Measurements from ENCODE around the genes SLC34A2 and ARAP2.

DNA sequence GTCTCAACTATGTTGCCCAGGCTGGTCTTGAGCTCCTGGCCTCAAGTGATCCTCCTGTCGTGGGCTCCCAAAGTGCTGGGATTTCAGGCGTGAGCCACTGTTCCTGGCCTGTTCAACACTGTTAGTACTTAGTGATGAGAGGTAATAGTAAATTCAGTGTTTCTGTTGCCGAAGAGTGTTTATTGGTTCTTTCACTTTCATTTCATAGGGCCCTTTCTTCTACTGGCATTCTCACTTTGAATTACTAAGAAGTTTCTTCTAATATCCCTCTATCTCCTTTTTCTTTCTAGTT is 18.9 kb downstream of the ZCCHC4 start:
- PRO-cap, result no peak

GRCh38 chr4:25373145-25373490 is 3.9 kb upstream of the ANAPC4 start:
- PRO-cap, result no peak

DNA sequence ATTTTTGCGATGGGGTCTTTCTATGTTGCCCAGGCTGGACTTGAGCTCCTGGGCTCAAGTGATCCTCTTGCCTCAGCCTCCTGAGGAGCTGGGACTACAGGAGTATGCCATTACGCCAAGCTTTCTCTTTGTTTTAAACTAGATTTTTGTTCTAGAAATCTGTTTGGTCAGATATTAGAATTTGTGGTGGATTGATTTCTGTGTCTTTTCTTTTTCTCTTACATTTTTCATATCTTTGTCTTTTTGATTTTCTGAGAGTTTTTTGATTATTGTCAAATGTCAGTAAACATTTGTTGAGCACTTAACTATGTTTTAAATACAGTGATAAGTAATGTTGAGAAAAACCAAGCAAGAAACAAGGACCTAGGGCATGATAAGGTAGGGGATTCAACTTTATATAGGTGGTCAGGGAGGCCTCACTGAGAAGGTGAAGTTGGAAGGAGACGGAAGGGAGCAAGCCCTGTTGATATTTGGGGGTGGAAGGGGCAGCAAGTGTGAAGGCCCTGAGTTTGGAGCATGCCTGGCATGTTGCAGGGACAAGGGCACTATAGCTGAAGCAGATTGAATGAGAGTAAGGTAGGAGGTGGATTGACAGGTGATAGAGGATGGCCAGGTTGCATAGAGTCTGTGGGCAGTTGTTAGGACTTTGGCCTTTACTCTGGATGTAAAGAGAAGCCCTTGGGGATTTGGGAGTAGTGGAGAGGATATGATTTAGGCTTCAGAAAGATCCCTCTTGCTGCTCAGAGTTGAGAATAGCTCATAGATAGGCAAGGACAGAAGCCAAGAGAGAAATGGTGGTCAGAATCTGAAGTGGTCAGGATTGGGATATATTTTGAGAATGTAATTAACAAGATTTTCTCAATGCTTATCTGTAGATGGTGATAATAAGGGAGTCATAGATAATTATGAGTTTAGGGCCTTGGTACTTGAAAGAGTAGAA is 21.2 kb downstream of the ANAPC4 start:
- PRO-cap, result no peak

DNA sequence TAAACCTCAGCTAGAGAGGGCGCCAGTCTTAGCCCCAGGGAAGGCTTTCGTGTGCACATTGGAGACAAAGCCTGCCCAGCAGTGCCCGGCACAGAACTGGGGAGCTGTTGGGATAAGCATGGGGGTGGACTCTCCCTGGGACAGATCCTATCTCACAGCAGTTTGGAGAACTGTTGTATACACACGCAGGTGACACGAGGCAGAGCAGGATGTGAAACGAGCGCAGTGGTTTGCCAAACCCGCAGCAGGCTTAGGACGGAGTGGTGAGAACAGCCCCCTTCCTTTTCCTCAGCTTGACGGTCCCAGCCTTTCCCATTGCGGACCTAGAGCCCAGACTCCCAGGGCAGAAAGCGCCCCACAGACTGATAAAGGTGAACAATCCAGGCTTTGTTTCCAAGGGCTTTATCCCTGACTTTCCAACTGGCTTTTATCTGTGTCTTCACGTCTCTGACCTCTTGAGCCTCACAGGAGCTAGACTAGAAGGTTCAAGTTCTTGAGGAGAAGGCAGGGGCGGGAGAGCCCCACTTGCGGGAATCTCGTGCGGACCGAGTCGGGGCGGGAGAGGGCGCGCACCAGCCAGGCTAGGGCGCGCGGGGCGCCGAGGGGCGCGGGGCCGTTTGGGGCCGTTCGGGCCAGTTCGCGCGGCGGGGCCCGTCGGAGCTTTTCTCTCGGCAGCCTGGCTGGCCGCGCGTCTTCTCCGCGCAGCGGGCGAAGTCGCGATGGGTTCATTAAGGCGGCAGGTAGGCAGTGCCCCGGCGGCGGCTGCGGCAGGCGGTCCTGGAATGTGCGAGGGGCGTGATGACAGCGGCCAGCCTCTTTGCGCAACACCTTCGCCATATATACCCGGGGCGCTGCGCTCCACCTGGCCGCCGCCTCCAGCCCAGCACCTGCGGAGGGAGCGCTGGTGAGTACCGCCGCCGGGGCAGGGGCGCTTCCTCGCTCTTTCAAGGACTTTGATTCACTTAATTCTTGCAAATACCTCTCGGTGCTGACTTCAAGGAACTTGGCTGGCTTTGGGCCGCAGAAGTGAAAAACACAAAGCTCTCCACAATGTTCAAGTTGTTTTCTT is at the start of gene SLC34A2:
SLC34A2 (plus strand) TSS at position 865 of the 1,069 bp plus-strand sequence.
- PRO-cap, result no peak

- PRO-cap, result no peak
Measured at GRCh38 chr4:25682062-25682450, 26.4 kb downstream of the SLC34A2 start.

GRCh38 chr4:25859535-25860126 is 3.2 kb downstream of the SEL1L3 start:
- PRO-cap, result no peak

GRCh38 chr4:25861644-25861904 is 1.2 kb downstream of the SEL1L3 start:
- PRO-cap, result no peak

- PRO-cap, result no peak
Measured at GRCh38 chr4:26051114-26051385, 137.0 kb downstream of the SMIM20 start.

GRCh38 chr4:26321180-26321947 is 550 bp downstream of the RBPJ start:
- PRO-cap, result no peak

- PRO-cap, result no peak
Measured at GRCh38 chr4:26804840-26805187, 55.8 kb upstream of the STIM2 start.

DNA sequence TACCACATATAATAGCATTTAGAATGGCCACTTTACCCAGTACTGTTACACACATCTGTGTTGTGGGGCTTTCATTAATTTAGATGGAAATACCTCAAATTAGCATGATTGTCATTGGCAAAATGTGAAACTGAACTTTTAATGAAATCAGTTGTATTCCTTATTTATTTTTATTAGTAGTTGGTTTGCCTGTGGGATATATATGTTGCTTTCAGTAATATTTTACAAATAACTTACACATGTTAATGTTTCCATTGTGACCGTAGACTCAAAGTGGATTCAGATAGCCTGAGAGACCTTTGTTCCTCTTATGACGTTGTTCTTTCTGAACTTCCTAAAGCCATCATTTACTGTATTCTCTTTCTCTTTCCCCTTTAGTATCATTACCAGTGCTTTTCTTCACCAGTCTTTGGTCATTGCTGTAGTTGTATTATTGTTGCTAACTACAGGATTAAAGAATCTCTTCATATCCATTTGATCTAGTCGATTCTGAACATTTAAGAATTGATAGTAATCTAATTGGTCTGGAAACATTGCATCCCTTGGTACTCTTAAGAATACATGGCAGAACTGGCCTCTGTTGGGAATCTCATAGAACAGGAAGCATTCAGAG is 4.2 kb downstream of the STIM2 start:
- PRO-cap, result no peak

GRCh38 chr4:26886960-26887503 is 26.4 kb downstream of the STIM2 start:
- PRO-cap, result no peak

DNA sequence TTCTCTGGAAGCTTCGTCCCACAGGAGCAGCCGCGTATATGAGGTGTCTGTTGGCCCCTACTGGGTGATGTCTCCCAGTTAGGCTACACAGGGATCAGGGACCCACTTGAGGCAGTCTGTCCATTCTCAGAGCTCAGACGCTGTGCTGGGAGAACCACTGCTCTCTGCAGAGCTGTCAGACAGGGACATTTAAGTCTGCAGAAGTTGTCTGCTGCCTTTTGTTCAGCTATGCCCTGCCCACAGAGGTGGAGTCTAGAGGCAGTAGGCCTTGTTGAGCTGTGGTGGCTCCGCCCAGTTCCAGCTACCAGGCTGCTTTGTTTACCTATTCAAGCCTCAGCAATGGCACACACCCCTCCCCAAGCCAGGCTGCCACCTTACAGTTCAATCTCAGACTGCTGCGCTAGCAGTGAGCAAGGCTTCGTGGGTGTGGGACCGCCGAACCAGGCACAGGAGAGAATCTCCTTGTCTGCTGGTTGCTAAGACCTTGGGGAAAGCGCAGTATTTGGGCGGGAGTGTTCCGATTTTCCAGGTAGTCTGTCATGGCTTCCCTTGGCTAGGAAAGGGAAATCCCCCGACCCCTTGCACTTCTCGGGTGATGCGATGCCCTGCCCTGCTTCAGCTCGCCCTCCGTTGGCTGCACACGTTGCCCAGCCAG is 115.1 kb downstream of the STIM2 start:
- PRO-cap, result no peak

DNA sequence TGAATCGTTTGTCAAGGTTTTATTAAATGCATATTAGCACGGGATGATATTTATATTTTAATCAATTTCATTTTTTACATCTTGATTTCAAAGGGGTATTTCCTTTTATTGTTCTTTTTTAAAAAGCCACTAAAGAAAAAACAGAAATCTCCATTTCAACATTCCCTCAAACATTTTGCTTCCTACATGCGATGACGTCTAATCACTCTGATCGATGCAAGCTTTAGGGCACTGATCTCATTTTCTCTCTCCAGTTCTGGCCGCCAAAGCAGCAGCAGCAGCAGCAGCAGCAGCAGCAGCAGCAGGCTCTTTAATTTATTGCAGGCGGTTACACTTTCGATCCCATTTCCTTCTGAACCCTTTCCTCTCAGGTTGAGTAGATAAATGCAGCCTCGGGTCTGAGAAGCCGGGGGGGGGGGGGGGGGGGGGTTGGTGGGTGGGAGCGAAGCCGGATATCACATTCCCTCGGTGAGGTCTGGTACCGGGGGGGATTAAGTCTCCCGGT is 3.5 kb upstream of the PCDH7 start:
- PRO-cap, result no peak

GRCh38 chr4:30719299-30720293 is 573 bp upstream of the PCDH7 start:
- PRO-cap, result no peak

GRCh38 chr4:31248794-31248993 is 528.5 kb downstream of the PCDH7 start:
- PRO-cap, result no peak

DNA sequence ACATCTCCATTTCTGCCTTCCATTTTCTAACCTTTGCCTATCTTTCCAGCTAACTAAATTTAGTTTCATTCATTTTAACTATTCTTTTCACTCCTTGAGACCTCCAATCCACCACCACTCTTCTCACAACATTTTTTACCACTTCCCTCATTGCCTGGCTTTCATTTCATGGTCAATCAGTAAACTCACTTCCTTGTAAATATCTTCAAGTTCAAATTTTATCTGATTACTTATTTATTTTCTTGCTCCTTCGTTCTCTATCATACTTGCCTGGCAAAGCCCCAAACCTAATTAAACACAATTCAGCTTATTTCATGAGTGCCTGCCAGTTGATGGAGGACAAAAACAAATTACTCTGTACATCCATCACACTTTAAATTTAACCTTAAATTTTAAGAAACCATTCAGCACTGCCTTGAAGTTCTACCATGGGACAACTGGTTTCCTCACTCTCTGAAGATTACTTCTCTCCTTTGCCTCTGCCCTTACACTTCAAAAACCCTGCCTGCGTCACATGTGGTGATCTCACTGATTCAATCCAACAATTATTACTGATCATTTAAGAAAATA is 168.8 kb downstream of the ARAP2 start:
- PRO-cap, result no peak

DNA sequence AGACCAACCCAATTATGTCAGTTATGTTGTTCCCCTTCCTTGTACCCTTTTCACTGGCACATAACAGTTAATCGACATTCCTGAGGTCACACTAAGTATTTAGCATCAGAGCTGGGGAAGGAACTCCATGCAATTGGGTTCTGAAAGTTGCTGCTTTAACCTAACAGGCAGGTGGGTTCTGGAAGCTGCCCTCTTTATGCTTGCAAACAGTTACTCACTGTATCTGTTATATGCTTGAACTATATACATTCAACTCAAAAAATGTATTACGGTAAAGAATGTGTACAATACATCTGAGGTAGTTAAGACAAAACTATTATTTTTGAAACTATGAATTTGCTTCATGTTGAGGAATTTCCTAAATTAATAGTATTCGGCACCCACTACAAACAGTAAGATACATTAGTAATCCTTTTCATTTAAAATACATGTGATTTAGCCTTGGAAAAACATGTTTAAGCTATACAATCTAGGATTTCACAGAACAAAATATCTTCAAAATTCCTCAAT is 90.4 kb downstream of the ARAP2 start:
- PRO-cap, result no peak

DNA sequence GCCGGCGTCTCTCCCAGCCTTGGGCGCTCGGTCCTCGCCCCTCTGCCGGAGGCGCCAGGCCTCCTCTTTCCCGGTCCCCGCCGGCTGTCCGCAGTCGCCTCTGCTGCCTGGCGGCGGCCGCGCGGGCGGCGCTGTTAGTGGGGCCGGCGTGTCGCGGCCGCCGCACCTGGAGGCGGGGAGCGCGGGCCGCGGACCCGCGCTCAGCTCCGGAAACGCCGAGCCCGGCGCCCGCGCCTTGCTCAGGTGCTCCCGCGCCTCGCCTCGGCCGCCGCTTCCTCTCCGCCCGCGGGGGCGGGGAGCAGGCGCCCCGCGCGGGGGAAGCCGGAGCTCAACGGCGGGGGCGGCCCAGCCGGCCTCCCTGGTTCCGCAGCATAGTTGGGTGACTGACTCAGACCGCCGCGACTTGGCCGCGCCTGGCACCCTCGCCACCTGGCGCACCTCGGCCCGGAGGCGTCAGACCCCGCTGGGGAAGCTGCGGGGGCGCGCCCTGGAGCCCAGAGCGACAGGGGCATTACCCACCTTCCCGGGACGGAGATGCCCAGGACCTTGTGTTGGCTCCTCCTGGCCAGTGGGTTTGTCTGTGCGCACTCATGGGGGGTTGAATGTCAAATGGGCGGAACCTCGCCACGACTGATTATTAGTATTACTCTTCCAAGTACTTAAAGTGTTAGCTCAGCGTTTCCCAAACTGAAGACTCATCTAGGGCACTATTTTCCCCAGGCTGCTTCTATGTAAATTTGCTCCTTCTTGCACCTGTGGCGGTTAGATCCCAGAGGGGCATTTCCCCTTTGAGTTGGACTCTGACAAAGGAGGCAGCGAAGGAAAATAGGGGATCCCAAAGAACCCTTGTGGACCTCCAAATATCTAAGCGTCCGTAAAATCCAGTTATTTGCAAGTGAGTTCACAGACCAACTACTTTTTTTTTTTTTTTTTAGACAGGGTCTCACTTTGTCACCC is at the start of gene ARAP2:
ARAP2 (minus strand) TSS at position 278 of the 957 bp plus-strand sequence.
- PRO-cap, result bidirectional peak, plus-strand start at position 239 of the sequence, minus-strand start at position 69 of the sequence

- PRO-cap, result no peak
Measured at GRCh38 chr4:36255404-36256219, 11.3 kb upstream of the ARAP2 start.